Foreskin fibroblast (primary cell): ENCODE results near the gene INSYN2B.

GRCh38 chr5:168370826-168371649, 79.6 kb downstream of the WWC1 start:
- RRBS: no CpG with 5 or more reads among the region's 9 CpGs

DNA sequence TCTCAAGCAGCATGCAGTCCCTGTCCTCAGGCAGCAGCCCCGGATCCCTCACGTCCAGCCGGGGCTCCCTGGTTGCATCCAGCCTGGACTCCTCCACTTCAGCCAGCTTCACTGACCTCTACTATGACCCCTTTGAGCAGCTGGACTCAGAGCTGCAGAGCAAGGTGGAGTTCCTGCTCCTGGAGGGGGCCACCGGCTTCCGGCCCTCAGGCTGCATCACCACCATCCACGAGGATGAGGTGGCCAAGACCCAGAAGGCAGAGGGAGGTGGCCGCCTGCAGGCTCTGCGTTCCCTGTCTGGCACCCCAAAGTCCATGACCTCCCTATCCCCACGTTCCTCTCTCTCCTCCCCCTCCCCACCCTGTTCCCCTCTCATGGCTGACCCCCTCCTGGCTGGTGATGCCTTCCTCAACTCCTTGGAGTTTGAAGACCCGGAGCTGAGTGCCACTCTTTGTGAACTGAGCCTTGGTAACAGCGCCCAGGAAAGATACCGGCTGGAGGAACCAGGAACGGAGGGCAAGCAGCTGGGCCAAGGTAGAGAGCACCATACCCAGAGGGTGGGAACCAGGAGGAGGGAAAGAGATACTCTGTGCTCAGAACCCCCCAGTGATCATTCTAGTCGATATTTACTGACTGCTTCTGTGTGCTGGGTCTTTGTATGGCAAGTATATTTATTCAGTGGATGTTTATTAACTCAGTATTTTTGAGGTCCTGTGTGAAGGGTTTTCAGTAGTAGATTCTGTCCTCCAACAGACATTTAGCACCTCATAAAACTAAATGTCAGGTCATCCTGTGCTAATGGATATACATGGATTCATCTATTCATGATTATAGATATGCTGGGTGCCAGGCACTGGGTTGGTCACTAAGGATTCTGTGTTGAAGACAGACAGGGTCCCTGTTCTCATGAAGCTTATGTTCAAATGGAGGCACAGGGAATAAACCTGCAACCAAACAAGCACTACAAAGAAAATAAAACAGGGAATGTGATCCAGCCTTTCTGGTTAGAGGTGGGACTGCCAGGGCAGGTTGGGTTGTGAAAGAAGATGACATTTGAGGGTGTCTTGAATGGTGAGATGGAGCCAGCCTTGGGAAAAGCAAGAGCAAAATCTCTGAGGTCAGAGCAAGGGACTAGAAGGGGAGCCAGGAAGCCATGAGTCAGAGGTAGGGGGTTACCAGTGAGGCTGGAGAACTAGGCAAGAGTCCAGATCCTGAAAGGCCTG, 62.3 kb upstream of the RARS1 start:
- RRBS: 98% methylated on average over 3 of the region's 14 CpGs

DNA sequence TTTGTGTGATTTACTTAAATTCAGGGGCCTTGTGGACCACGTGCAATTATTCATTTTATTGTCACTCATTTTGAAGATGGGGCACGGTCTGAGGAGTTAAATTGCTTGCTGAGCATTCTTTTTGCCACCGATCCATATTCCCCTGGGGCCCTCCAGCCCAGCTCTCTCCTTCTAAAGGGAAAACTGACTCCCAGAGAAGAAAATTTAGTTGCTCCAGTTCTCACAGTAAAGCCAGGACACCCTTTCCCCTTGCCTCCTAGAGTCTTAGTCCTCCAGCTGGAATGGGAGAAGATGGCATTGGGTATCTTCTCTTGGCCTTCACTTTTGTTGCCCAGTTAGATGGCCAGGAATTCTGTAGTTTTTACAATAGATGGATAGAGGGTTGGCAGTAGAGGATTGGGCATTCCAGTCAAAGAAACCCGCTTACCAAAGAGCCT, 1.1 kb upstream of the PANK3 start:
- RRBS: no CpG with 5 or more reads among the region's 4 CpGs

- RRBS: no CpG with 5 or more reads among the region's 10 CpGs
These were observed 36.9 kb upstream of the PANK3 start for GRCh38 chr5:168616071-168616460.

DNA sequence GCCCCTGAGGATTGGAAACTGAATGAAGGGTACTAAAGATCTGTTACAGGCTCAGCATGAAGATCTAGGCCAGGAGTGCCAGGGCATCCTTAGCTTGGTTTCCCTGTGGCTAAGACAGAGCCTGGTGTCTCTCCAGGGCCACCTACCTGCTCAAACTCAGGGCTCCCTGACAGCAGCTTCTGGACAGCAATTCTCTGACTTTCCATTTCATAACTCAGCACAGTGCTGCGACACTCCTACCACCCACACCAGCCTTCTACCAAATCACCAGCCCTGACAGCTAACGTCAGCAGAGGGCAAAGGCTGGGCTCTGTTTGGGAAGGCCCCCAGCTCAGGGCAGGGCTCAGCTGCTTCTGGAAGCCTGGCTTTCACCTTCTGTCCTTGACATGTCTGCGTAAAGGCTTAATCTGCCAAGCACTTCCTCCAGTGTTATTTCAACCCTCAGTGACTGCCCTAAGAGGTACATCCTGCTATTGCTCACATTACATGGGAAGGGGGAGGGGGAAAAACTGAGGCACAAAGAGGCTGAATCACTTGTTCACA, 102.4 kb upstream of the PANK3 start:
- RRBS: no CpG with 5 or more reads among the region's 3 CpGs

DNA sequence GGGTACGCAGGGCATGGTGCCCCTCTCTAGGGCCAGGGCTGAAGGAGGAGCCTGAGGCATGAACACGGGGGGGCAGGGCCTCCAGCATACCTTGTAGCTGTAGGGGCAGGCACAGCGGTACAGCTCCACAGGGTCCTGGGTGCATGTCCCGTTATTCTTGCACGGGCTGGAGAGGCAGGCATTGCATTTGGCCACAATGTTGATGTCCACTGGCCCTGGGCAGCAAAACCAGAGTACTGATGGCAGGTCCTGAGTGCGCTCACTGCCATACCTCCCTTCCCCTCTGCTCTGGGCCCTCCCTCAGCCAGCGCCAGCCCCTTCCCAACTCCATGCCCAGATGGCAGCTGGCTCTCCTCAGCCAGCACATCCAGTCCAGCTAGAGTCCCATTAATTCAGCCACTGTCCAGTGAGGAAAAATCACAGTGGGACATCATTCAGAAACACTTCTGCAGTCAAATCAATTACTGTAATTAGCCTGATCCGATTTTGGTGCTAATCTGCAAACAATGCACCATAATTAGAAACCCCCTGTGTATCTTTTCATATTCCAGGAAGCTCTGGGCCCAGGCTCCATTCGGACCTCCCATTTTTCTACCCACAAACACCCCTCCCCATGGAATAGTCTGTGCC, 128.8 kb upstream of the PANK3 start:
- RRBS: no CpG with 5 or more reads among the region's 9 CpGs

DNA sequence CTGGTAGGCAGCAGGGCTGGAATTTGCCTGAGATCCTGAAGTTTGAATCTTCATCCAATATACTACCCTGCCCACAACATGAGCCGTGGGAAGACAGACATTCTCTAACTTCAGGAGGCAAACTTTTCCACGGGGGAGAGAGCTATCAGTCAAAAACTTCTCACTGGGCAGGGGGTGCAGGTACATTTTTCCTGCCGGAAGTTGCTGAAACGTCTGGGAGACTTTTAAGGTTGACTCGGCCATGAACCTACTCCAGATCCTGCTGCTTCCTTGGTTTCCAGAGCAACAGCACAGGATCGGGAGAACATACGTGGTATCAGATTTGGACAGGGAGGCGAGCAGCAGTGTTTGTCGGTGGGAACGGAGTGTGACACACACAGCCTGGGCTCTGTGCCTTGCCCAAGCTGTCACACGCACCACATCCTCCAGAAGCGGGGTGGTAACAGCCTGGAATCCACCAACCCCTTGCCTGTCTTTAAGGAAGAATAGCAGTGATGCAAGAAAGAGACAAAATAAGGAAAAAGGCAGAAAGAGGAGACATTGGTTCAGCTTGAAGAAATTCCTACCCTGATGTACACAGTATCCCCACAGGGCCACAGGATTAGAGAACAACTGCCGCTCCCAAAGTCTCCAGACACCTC, 276.5 kb downstream of the SLIT3 start:
- RRBS: no CpG with 5 or more reads among the region's 13 CpGs

- RRBS: no CpG with 5 or more reads among the region's 9 CpGs
These were observed 273.6 kb downstream of the SLIT3 start for GRCh38 chr5:169027381-169027780.

- RRBS: no CpG with 5 or more reads among the region's 12 CpGs
These were observed 212.8 kb downstream of the SLIT3 start for GRCh38 chr5:169088024-169088726.

GRCh38 chr5:169746202-169746638, 109.1 kb downstream of the DOCK2 start:
- RRBS: no CpG with 5 or more reads among the region's 5 CpGs

DNA sequence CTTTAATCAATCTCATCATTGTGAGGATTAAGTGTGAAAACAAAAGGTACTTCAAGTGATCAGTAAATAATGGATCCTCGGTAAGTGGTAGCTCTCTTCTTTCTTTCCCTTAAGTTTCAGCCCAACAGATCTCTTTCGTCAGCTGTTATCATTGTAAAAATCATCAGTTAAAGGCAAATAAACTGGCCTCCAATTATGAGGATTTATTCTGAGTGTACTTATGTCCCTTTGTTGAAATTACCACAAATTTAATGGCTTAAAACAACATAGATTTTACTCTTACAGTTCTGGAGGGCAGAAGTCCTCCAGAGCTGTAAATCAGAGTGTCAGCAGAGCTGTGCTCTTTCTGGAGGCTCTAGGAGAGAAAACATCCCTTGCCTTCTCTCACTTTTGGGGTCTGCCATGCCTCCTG, 104.6 kb downstream of the INSYN2B start:
- RRBS: no CpG with 5 or more reads among the region's 2 CpGs

- RRBS: no CpG with 5 or more reads among the region's 4 CpGs
These were observed at the start of gene INSYN2B for GRCh38 chr5:169980287-169980630. INSYN2B (minus strand) TSS chr5:169980495.

DNA sequence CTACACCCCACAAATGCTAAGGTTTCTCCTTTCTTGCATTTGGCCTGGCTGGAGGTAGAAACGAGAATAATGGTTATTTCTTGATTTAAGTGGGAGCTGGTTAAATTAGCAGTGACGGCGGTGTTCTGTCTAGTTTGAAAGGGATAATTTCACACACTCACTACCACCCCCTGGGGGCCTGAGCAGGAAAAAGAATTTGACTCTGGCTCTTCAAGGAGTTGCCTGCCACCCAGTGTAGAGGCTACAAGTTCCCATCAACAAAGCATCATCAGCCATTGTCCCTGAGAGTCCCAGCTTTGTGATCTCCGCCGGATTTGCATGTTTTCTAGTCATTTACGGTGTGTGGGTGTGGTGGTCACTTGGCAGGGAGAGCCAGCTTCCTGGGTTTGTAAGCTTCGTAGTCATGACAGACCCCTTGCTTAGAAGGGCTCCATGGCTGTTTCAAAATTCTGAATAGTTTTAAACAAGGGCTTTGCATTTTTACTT, 379 bp upstream of the INSYN2B start:
- RRBS: no CpG with 5 or more reads among the region's 7 CpGs

DNA sequence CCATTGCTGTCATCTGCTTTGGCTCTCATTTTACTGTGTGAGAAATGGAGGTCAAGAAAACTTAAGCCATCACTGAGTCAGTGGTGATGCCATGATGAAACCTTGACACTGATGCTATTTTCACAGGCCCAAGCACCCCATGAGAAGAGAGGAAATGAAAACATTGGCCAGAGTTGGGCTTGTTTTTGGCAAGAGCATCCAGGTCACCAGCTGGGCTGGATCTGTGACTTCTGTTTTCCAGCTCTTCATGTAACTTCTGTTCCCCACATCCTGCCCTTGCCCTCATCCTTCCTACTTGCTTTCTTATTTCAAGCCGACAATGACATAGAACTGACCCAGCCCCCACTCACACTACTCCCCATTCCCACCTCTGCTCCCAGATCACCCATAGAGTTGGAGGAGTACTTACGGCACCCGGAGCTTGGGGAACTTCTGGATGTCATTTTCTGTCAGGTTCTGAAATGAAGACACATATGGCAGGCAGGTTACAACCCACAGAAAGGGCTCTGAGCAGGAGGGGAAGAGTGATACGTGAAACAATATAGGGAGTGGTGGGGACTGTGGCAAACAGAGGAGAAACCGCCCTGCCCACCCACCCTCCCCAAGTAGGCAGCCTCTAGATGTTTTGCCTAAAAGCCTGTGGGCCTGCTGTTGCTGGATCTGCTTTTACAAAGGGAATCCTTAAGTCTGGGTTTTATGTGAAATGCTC, 9.9 kb downstream of the LCP2 start:
- RRBS: no CpG with 5 or more reads among the region's 5 CpGs

GRCh38 chr5:170330190-170330434, 32.5 kb upstream of the LCP2 start:
- RRBS: no CpG with 5 or more reads among the region's 1 CpG

DNA sequence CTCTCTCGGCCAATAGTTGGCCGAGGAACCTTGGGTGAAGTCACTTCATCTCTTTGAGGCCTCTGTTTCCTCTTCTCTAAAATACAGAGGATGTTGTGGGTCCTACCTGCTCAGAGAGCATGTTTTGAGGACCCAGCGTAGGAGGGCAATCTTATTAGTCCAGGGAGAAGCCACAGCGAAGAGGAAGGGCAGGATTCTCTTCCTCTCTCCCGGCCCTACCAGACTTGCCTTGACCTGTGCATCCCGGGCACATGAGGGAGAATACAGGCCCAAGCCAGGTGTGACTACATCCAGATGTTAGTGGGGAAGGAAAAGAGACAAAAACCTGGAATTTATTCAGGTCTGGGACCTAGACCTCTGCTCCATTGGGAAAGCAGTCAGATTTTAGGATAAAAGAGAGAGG, 38.7 kb upstream of the LCP2 start:
- RRBS: no CpG with 5 or more reads among the region's 6 CpGs

DNA sequence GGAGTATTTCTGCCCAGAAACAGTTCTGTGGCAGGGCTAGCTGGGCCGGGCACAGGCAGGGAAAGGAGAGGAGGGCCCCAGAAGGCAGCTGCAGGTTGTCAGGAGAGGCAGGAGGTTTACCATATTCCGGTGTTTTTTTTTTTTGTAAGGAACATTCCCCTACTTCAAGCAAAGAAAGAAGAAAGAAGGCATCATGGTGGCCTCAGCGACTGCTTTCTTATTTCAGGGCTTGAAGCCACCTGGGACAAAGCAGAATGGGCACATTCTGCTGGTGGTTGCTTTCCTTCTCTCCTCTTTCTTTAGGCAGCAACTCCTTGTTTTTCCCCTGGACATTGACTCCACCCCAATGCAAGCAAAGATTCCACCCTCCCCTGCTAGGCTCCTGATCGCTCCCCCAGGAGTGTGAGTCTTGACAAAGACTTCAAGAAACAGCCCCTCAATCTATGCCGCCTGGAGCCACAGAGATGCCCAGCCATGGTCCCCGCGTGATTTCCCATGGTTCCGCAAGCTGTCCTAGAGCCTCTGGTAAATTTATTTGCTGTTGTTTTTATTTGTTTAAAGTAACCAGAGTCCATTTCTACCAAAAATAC, 2.5 kb downstream of the KCNMB1 start:
- RRBS: 49% methylated on average over 2 of the region's 8 CpGs

DNA sequence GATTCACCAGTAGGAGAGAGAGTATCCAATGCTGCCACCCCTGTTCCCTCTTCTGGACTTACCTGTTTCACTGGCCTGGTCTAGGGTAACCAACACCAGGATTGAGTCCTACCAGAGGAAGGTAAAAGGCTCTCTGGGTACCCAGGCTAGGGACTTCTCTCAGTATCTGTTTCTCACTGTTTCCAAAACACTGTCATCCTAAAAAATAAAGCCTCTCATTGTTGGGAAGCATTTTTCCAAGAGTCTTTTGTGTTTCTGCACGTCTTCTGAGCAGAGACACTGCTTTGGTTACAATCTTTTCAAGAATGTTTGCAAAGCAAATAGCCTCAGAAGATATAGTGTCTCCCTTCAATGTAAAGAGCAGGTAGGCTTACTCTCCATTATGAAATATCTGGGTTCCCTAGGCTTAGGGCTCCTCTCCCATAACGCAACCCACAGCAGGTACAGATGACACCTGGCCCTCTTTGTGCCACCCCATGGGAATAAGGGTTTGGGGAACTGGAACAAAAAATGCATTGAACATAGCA, 30.0 kb upstream of the GABRP start:
- RRBS: no CpG with 5 or more reads among the region's 2 CpGs

- RRBS: 2% methylated on average over 30 of the region's 65 CpGs
These were observed 557 bp downstream of the RANBP17 start for GRCh38 chr5:170862174-170862975.

DNA sequence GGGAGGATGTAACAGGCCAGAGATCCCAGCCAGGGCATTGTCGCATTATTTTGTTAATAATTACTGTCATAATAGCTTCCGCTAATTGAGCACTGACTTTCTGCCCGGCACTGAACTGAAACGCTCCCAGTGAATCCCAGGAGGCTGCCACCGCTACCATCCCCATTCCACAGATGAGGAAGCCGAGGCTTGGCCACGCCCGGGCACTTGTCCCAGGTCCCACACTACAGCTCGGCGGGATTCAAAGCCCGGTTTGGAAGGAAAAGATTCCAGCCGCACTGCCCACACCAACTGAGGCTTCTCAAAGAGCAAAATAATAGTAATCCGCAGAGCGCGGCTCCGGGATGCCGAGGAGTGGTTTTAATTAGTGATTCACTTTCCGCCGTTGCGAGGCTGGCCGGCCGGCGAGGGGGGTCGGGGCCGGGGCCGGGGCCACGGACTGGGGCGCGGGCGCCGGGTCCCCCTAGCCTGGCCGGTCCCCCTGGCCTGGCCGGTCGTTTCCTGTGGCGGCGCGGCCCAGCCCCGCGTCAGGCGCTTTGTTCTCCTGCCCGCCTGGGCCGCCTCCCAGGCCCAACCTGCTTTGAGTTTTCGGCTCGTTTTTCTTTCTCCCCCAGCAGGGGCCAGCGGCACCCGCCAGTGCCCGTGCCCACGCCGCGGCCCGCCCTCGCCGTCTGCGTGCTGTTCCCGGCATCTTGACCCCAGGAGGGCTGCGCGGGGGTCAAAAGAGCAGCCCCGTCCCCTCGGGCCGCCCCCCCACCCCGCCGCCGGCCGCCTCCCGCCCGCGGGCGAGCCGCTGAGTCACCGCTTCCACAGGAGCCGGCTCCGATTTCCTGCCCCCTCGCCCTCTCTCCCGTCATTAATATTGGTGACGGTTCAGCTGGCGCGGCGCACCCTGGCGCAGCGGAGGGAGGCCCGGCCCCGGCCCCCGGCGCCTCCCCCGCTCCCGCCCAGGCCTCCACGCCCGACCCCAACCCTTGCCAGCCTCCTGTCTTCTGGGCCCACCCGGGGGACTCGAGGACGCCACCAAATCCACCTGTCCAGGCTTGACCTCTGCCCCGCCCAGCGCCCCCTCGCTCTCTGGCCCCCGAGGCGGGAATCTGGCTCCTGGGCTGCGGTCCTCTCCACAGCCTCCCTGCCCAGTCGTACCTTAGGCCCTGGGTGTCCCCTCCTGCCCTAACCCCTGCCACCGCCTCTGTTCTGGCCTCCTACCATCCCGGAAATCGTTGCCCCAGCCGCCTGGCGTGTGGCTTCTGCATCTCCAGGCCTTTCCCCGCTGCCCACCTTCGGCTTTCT, 31.3 kb downstream of the FGF18 start:
- RRBS: 3% methylated on average over 38 of the region's 105 CpGs